Measurements from ENCODE around the gene CENPU.

DNA sequence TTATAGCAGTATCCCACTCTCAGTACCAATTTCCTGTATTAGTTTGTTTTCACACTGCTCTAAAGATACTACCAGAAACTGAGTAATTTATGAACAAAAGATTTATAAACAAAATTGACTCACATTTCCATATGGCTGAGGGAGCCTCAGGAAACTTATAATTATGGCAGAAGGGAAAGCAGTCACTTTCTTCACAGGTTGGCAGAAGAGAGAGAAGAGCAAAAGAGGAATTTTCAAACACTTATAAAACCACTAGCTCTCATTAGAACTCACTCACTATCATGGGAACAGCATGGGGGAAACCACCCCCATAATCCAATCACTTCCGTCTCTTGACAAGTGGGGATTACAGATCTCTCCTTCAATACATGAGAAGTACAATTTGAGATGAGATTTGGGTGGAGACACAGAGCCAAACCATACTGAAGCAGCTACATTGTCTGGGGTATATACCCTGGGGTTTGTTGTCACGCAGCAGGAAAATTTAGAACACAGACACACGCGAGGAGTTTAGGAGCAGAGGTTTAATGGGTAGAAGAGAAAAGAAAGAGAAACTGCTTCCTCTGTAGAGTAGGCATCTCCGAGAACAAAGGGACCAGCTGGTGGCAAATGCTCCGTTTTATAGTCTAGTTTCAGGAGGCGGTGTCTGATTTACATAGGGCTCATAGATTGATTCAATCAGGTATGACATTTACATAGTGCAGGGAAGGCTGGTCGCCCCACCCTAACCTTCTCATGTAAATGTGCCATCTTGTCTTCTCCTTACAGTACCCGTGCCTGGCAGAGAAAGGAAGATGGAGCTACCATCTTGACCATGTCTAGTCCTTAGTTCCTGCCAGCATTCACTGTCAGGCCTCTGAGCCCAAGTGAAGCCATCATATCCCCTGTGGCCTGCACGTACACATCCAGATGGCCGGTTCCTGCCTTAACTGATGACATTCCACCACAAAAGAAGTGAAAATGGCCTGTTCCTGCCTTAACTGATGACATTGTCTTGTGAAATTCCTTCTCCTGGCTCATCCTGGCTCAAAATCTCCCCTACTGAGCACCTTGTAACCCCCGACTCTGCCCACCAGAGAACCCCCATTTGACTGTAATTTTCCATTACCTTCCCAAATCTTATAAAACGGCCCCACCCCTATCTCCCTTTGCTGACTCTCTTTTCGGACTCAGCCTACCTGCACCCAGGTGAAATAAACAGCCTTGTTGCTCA is 2277.8 kb upstream of the AGA start:
- PRO-cap, result no peak

DNA sequence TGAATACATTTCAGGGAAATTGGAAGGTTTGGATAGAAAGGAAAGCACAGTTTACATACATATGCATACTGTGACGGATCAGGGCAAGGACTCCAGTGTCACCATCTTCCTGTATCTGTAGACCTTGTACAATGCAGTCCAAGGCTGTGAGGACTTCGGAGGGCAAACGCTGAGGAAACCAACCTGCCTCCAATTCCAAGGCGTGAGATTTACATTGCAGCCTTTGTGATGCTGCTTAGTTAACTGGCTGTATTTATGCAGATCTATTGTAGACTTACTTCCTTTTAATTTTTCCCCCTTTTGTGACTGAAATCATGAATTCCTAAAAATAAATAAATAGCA is 2185.7 kb upstream of the TENM3 start:
- PRO-cap, result no peak

DNA sequence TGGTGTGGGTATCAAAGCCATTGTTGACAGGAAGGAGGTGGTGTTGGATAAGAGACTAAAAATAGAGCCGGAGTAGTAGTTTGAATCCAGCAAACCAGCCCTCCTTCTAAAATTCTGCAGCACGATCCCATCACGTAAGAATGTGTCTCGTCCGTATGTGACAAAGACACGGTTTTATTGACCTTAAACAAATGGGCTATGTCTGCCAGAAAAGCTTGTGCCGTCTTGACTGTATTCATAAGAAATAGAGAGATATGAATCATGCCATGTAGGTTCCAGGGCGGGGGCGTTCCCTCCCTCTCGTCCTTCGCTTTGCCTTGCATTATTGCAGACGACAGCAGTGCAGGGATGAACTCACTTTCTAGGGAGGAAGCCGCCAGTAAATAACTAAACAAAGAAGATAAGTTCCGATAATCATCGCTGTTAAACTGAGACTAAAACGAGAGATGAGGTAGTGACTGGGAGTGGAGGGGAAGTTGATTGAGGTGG is 3.3 kb downstream of the TENM3 start:
- PRO-cap, result no peak

DNA sequence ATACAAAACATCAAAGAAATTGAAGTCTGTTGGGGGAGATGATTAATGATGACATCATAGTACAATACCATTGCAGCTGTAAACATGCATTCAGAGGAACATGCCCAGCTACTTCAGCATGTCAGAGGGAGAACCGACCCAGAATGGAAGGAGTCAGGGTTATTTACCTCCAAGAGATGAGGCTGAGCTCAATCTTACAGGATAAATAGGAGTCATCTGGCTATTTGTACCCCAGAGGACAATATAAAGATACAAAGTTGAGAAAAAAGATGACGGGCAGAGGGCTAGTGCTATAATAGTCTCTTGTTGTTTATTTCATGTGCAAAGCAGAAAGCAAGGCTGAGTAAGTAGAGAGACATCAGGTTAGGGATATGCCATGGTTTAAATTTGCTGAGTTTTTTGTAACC is 290.9 kb downstream of the TENM3 start:
- PRO-cap, result no peak

DNA sequence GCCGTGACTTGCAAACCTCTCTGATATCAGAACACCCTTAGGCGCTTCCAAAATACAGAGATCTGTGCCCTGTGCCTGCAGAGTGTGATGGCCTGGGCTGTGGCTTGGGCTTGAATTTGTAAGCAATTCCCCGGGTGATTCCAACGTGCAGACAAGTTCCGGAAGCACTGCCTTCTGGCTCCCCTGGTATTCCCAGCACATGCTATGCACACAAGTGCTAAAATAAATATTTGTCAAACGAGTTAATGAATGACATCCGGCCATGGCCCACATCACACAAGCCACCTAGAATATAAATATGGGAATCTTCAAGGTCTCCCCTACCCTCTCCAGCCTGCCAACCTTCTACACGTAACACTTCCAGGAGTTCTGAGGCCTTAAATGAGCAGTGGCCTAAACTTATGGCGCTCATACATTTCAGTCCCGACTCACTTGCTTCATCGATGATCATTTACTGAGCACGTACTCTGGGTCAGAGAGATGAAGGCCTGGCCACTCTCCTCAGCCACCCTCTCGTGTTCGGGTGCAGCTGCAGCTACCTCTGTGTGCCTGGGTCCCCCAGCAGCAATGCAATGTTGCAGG is 21.3 kb downstream of the DCTD start:
- PRO-cap, result no peak

DNA sequence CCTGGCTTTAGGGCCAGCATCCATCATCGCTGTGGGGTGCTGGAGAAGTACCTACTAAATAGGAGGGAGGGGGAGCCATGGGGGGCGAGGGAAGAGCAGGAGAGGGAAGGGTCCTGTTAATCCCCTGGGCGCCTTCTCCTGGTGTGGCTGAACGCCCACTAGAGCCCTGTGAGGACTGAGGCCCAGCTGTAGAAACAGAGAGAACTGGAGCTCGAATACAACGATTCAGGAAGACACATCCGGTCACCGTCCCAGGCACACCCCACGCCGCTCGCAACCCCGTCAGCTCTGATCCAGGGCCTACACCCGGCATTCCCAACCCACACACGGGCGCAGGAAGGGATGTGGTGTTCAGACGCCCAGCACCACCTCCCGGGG is 525 bp downstream of the DCTD start:
- PRO-cap, result unidirectional peak, plus-strand start at position 280 of the sequence

DNA sequence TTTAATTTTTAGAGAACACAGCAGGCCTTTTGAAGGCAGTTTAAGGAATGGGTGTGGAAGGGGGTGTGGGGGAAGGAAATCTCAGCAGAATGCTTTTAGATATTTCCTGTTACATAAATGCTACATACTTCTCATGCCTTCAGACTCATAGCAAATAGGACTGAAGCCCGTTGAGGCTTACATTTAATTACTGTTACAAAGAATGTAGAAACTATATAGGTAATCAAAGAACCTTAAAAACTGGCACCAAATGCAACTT is 66.4 kb downstream of the WWC2 start:
- PRO-cap, result unidirectional peak, plus-strand start at position 142 of the sequence

GRCh38 chr4:183166886-183167396 is 67.9 kb downstream of the WWC2 start:
- PRO-cap, result no peak

GRCh38 chr4:183408635-183409334 is 35.7 kb upstream of the CDKN2AIP start:
- PRO-cap, result no peak

- PRO-cap, result no peak
Measured at GRCh38 chr4:183721119-183721742, 62.1 kb downstream of the TRAPPC11 start.

GRCh38 chr4:183796856-183797798 is 108.0 kb upstream of the STOX2 start:
- PRO-cap, result unidirectional peak, plus-strand start at chr4:183797155; unidirectional peak, plus-strand start at chr4:183797388; unidirectional peak, plus-strand start at chr4:183797415; unidirectional peak, plus-strand start at chr4:183797647; unidirectional peak, plus-strand start at chr4:183797690

GRCh38 chr4:183966058-183966731 is 61.1 kb downstream of the STOX2 start:
- PRO-cap, result no peak

- PRO-cap, result no peak
Measured at GRCh38 chr4:184287507-184288379, 70.1 kb upstream of the ENPP6 start.

GRCh38 chr4:184339387-184339766 is 121.7 kb upstream of the ENPP6 start:
- PRO-cap, result no peak

DNA sequence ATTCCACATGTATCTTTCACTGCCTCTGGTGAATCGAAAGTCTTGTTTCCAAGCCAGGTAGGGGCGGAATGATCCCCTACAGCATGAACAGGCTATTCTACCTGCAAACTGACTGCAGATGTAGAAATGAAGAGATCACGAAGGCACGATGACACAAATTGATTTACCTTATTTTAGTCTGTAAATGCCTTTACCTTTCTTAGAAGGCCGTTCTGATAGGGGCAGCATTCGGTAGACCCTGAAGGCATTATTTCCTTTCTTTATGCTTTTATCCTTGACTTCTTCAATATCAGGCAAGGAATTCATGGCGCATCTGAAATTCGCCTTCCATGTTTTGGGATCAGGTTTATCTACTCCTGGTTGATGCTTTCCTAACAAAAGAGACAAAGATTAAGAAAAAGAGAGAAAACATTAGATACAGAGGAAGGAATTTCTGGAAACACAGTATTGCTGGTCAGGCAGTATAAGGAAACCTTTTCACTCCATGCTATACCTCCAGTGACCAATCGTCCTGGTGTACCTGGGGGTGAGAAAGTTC is 55.9 kb downstream of the IRF2 start:
- PRO-cap, result no peak

- PRO-cap, result no peak
Measured at GRCh38 chr4:184471915-184472254, 2.5 kb downstream of the IRF2 start.

GRCh38 chr4:184477487-184477963 is 3.2 kb upstream of the IRF2 start:
- PRO-cap, result no peak

- PRO-cap, result bidirectional peak, plus-strand start at chr4:184734394, minus-strand start at chr4:184734123
Measured at GRCh38 chr4:184733618-184734663, at the start of gene CENPU. Gene CENPU, minus strand, starts transcription at chr4:184734096.

DNA sequence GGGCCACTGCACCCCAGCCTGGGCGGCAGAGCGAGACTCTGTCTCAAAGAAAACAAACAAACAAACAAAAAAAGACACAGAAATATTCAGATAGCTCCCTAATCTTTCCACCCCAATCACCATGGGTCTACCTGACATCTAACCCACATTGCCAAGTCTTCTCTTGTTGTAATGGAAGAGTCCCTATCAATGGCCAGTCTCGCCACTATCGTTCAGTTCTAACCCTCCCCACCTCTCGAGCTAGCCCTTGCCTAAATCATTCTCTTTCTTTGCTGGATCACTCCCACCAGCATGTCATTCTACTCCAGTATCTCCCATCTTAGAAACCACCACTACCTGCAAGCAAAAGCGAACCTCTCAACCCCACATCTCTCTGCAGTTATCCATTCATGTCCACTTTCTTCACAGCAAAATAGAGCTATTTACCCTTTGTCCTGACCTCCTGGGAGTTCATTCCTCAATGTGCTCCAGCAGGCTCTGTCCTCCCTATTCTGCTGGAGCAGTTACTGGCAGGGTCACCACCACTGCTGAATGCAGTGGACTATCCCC is 16.2 kb upstream of the CENPU start:
- PRO-cap, result no peak

DNA sequence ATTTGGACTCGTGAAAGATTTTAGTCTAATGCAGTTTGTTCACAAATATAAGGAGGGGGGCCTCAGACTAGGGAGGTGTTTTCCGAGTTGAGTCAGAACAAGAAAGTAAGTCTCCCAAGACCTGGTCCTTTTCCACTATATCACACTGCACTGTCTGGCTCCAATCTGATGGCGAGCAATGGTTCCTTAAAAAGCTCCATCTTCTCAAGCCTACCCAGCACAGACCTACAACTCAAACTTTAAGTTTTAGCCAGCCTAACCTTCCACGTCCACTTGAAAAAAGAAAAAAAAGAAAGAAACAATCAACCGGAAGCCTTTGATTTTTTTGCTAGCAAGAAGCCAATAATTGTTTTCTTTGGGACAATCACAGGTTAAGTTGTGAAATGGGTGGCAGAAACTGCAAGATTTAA is 1.2 kb downstream of the ACSL1 start:
- PRO-cap, result no peak